Panc1 (cell line): ENCODE data around the genes FHDC1 and RBM46.

DNA sequence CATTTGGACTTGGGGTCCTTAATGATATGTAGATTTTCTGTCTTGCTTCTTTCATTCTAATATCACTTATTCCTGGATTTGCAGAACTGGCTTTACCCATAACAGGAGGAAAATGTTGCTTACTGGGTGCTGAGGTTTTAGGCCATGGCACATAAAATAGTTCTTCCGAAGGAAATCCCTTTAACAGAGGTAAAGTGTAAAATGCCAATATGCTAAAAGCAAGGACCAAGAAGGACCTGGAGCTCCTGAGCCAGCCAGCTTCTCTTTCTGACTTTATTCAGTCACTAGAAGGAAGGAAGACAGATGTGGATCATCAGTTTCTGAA is 21.0 kb upstream of the GATB start:
- RRBS, 2 experiments: no CpG with 5 or more reads among the region's 1 CpG

GRCh38 chr4:152038288-152038787 is 277.5 kb upstream of the GATB start:
- RRBS, 2 experiments: no CpG with 5 or more reads among the region's 4 CpGs

DNA sequence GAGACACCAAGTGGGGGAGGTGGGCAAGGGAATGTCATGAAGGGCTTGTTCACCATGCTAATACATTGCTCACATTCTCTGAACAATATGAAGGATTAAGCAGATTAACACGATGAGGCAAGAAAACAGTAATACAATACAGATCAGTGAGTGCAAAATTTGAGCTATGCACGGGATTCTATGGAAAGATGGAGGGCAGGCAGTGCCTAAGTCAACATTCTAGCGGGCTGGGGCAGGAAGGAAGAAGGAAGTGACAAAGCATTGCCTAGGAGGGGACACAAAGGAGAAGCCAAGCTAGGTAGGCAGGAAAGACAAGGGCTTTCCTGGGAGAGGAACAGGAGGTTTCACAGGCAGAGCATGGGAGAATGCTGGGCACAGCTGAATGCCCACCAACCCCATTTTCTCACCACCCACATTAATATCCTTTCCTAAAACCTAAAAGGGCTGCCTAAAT is 278.1 kb downstream of the FBXW7 start:
- RRBS, 2 experiments: no CpG with 5 or more reads among the region's 3 CpGs

DNA sequence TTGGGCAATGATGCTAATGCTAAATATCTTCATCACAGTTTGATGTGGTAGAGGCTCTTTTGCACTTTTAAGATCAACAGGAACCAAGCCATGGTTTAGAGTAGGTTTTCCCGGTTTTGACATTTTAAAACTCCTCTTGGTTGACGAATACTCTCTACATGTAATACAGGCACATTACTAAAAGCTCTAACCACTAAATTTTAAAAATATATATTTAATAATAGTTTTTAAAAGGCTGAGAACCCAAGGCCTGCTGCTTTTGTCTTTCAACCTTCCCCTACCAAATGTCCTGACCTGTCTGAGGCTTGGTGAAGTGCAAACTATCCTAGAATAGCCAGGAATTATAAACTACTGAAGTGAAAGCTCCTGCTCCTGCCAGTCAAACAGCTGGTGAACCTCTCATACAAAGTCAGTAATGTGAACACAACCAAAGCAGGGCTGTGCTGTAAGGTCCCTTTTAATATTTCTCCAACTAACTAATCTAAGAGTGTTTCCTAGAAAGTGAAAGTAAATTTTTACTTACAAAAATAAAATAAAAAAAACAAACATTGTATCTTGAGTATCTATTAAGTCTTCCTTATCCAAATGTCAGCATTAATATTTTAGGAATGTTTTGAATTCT is 153.6 kb downstream of the FBXW7 start:
- RRBS, 2 experiments: no CpG with 5 or more reads among the region's 2 CpGs

- RRBS, 2 experiments: no CpG with 5 or more reads among the region's 9 CpGs
These were observed 49.1 kb upstream of the FBXW7 start for GRCh38 chr4:152584806-152585659.

DNA sequence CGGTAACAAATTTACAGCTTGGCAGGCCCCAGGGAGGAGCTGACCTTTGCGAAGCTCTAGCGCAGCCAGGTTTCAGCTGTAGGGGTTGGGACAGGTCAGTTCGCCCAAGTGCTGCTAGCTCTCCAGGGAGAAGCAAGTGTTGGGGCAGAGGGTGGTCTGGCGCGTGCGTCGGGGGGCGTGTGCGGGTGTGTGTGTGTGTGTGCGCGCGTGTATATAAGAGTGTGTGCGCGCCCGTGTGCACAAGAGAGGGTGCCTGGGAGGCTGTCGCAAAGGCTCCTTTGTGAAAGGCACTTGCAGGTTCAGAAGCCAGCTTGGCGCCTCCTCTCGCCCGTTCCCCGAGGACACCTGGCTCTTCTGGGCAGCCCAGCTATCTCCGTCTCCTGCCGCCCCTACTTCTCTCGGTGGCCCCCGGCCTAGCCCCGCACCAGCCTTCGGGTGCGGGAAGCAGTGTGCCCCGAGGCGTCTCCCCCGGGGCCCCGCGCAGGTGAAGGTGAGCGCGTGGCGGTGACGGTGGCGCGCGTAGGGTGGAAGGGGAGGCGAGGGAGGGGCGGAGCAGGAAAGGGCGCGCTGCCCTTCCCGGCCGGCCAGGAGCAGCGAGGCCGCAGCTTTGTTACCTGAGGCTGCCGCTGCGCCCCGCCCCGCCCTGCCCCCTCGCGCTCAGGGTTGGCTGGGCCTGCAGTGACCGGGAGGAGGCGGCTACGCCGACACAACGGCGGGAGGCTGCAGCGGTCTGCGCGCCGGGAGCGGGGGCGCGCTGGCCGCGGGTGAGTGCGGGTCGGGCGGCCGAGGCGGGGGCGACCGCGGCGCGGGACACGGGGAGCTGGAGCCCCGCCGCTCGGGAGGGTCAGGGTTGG is at the start of gene FHDC1:
Gene FHDC1 (plus strand): TSS at position 678 of the 854 bp plus-strand sequence.
- RRBS, 2 experiments: 2 to 4% methylated on average over 17 to 32 of the region's 83 CpGs

GRCh38 chr4:152938572-152939034 is 2.5 kb downstream of the FHDC1 start:
- RRBS, 2 experiments: no CpG with 5 or more reads among the region's 4 CpGs

- RRBS, 2 experiments: no CpG with 5 or more reads among the region's 6 CpGs
These were observed 7.0 kb downstream of the FHDC1 start for GRCh38 chr4:152942960-152943587.

DNA sequence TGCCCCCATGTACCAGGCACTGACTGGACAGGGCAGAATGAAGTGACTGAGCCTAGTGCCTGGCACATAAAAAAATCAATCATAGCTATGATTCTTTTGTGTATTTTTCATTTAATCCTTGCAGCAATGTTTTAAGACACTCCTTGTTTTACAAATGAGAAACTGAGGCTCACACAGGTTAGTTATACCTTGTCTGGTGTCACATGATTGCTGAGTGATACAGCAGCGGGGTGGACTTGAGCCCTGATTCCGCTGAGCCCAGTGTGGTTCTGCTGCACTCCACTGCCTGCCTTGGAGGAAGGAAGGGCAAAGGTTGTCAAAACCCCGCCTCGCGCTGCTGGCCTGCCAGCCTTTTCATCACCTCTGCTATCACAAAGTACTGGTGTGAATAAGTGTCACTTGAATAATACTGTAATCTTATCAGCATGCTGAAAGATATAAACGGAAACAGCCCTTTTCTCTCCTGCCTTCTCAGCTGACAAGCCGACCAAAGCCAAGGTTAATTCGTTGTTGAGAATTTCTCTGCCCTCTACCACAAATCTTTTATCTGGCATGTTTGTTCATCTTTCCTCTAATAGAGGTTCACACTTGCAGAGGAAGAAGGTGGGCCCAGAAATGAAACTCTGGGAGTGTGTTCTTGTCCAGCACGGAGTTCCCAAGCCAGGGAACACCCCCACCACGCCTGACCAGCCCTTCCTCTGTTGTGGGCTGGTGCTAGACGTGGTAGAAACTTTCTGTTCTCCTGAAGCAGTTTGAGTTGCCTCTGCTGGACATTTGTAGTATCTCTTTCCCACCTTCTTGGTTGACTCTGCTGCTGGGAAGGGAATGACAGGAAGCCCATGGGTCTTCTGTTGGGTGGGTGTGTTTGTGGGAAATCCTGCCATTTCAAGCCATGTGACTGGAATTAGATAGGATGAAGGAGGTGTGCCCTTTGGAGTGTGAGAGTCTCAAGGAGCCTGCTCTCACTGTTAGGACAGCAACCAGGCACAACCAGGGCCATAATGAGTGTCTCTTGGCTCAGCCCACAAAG is 21.4 kb downstream of the FHDC1 start:
- RRBS, 2 experiments: no CpG with 5 or more reads among the region's 11 CpGs

DNA sequence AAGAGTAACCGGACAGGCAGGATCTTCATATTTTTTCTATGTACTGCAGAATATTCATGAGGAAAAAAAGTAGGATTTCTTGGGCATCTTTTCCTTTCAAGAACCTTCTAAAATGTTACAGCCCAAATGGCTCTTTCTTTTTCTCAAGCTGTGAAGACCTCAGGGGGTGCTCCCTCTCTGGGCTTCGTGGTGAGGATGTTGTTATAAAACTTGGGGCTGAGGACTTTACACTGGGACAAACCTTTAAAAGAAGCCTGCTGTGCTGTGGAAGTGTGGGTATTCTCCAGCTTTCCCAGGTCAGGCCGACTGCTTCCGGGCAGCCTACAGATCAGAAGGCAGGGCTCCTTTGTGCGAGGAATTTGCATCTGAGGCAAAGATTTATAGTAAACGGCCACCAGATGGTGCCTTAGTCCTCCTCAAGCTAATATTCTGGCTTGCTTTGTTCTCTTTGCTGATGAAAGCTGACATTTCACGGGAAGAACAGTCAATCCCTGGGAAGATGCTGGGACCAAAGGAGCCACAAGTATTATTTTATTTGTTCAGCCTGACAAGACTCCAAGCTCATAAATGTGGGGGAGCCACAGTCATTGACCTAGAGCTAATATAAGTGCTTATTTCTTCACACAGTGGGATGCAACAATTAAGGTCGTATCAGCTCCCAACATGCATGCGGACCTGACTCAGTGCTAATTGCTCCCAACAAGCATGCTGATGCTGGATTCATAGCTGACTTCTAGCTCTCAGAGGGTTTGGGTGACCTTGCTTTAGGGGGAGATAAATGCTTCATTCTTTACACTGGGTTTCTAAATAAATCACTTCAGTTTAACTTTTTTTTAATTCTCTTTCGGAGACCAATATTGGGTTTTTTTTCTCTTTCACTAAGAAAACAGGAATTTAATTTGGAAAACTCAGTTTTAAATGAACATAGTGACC is 120.8 kb upstream of the TRIM2 start:
- RRBS, 2 experiments: no CpG with 5 or more reads among the region's 10 CpGs

GRCh38 chr4:153114651-153115506 is 89.4 kb upstream of the TRIM2 start:
- RRBS, 2 experiments: no CpG with 5 or more reads among the region's 16 CpGs

DNA sequence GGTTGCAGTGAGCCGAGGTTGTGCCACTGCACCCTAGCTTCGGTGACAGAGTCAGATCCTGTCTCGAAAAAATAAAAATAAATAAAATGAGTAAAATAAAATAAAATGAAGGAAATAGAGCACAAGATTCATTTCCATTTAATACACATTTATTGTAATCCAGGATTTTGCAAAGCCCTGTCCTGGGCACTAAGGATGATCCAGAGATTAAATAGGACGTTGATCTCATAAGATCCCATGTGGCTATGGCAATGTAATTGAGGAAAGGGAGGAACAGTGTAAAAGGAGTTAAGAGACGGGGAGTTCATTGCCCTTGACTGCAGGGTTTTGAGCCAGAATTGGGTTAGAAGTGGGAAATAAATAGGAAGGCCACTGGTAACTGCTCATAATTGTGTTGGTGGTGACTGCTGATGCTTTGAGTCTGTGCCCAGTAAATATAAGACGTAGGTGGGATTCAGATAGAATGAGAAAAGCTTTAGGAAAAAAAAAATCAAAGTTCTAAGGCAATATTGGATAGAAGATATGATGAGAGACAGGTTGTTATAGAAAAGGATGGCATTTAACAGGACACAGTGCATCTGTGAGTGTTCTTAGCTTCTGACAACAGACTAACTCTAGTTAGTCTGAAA is 15.7 kb downstream of the TRIM2 start:
- RRBS, 2 experiments: no CpG with 5 or more reads among the region's 6 CpGs

- RRBS, 2 experiments: no CpG with 5 or more reads among the region's 3 CpGs
These were observed 25.3 kb upstream of the MND1 start for GRCh38 chr4:153319160-153319588.

GRCh38 chr4:153483778-153484150 is 17.6 kb downstream of the TMEM131L start:
- RRBS, 2 experiments: no CpG with 5 or more reads among the region's 4 CpGs

- RRBS, 2 experiments: no CpG with 5 or more reads among the region's 15 CpGs
These were observed 20.7 kb downstream of the TMEM131L start for GRCh38 chr4:153486683-153487447.

DNA sequence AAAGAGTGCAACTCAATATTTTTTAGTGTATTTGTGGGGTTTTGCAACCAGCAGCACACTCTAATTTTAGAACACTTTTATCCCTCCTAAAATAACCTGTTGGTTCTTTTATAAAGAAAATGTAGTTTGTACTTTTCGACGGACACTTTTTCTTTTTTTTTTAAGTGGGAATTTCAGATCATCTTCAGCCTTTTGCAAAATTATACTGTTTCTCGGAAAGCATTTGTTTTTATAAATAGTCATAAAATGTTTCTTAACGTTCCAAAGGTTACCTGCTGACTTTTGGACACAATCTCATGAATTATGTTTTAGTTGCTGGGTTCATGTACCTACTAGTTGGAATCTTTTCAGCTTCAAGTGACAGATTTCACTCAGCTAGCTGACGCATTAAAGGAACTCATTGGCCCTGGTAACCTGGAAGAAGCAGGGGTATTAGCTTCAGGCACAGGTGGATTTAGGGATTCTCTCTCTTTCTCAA is 66.4 kb downstream of the TMEM131L start:
- RRBS, 2 experiments: no CpG with 5 or more reads among the region's 5 CpGs

DNA sequence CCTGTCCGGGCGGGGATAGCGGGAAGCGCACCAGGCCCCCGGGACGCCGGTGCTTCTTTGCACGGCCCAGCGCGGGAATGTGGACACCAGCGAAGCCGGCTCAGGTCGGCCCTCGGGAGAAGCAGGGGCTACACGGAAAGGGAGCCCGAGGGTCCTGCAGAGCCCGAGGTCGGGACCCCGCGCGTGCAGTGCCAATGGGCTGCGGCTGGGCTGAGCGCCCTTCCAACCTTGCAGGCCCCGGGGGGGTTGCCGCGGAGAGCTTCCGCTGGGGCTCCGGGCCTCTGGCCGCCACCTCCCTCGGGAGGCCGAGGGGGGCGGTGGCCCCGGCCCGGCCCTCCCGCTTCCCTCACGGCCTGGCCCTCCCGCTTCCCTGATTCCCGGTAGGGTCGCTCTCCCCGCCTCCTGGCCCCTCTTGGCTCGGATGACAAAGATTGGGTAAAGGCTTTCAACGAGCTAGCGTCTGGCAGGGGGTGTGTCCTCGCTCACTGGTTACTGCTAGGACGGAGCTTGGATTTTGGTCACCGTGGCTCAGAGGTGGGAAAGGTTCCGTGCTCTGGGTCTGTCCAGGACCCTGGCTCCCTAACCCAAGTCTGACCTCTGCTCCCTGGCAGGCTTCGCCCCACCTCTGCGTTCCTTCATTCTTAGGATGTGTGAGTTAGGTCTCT is 555 bp downstream of the TLR2 start:
- RRBS, 2 experiments: 2 to 8% methylated on average over 22 of the region's 49 CpGs

GRCh38 chr4:154591990-154592436 is 1.5 kb upstream of the FGA start:
- RRBS, 2 experiments: no CpG with 5 or more reads among the region's 1 CpG

GRCh38 chr4:154606665-154607742 is 5.5 kb downstream of the FGG start:
- RRBS, 2 experiments: no CpG with 5 or more reads among the region's 6 CpGs

- RRBS, 2 experiments: 60 to 73% methylated on average over 9 of the region's 27 CpGs
These were observed at the start of gene RBM46 for GRCh38 chr4:154781187-154781469. Gene RBM46 (plus strand): TSS chr4:154781272.